Daoy (cell line): ENCODE measurements around a stretch of chr7.

DNA sequence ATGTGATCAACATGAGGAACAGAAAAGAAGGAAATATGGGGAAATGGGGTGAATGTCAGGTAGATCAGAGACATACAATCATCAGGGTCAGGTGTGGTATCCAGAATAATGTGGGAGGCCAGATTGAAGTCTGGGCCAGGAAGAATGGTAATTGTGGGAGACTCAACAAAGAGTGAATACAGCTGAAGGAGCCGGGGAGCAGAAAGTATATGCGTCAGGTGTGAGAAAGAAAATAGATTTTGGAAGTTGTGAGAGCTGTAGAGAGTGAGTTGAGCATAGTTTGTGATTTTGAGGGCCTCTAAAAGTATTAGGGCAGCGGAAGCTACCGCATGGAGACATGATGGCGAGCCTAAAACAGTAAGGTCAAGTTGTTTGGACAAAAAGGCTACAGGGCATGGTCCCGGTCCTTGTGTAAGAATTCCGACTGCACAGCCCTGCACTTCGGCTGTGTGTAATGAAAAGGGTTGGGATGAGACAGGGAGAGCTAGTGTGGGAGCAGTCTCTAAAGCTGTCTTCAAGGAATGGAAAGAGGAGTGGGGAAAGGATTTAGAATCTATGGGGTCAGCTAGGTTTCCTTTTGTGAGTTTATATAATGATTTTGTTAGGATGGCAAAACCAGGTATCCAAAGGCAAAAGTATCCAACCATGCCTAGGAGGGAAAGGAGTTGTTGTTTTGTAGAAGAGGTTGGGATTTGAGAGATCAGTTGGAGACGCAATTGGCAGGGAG lies 3.6 kb upstream of the ERVW-1 start:
- RAMPAGE, long total RNA = no peak

DNA sequence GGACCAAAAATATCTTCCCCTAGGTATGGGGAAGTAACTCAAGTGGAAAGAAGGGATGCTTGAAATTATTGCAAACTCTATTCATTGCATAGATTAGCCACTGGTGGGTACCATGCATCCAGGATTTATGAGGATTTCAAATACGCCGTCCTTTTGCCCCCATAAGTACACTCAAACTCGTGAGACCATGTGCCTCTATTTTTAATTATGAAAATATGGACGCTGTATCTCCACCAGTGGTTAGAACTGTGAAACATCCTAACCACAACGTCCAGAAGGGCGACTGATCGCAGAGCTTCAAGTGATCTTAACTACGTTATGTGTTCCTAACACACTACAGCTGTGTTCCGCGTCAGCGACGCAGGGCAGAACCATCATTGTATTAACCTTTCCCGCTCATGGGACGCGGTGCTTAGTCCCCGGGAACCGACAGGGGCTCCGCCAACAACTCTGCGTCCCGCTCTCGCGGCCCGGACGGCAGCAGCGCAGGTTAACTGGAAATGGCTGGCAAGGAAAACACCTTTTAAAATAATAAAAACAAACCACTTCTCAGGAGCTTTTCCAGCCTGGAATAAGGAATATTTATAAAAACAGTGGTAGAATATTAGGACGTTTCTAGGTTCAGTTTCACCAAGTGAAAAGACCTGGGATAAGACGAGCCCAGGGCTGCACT lies 722 bp downstream of the PEX1 start:
- RAMPAGE, long total RNA = no peak

- RAMPAGE, long total RNA = no peak
Observed at GRCh38 chr7:92557402-92557943, 28.9 kb downstream of the RBM48 start.

DNA sequence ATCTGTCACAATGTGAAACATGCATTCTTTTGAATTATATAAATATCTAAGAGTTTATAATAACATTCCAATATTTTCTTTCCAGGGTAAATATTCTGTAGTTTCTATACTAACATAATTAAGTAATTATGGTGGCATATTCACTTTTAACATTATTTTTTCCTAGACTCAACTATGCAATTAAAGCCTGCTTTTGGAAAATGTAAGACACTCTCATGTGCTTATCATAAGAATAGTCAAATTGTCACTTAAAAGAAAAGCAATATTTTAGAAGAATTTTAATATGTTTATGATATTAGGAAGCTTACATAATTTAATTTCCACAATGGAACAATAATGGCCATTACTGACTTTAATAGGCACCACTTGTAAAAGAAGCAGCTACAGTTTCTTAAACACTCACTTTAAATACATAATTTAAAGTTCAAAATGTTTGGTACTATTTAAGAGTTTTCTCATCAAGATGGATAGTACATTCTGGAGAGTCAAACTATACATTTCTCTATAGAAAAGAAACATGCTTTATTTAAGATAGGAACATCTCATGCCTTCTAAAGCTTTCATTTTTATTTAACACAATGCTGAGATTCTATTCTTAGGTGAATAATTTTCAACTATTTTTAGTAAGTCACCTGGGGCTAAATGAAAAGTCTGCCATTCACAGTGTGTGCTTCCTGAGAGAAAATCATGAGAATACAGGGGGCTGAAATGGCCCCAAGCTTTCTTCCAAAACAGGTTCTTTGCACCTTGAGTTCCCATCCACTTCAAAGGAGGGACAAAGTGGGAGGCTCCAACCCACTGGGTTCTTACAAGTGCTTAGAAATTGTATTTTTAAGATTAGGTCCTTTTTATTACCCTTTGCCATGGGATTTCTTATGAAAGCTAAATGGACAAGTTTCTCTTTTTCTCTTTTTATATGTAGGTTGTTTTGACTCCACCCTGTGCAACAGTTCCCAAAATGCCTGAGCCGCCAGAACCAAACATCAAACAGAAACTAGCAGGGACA lies 21.3 kb upstream of the FAM133B start:
- RAMPAGE, long total RNA = no peak

DNA sequence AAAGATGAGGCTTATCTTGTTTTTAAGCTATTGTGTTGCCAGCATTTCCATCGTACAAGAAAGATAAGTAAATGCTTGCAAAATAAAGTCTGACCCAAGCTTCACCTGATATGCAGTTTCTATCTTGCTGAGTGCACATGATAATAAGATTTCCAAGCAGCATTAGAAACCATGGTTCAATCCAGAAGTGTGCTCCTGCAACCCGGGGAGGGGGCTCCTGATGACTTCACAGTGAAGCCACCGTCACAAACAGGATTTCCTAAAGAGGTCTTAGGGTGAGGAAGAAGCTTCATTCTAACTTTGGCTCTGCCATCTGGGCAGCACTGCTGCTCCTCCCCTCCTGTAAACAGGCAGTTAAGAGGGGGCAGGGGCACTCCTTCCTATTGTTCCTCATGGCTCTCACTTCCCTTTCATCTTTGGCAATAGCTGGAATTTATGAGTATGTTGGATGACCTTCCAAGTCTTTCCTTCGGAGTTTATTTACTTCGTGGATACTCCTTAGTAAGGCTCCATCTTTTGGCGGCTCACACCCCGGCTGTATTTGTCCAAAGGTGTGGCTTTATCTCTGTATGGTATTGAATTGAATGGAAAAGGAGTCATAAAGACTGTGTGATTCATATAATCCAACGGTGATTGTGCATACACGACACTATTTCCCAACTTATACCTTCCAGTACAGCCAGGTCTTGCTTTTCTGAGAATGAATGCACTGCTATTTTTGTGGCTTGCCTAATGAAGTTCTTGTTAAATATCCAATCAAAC lies 55.3 kb upstream of the FAM133B start:
- RAMPAGE, long total RNA = no peak

DNA sequence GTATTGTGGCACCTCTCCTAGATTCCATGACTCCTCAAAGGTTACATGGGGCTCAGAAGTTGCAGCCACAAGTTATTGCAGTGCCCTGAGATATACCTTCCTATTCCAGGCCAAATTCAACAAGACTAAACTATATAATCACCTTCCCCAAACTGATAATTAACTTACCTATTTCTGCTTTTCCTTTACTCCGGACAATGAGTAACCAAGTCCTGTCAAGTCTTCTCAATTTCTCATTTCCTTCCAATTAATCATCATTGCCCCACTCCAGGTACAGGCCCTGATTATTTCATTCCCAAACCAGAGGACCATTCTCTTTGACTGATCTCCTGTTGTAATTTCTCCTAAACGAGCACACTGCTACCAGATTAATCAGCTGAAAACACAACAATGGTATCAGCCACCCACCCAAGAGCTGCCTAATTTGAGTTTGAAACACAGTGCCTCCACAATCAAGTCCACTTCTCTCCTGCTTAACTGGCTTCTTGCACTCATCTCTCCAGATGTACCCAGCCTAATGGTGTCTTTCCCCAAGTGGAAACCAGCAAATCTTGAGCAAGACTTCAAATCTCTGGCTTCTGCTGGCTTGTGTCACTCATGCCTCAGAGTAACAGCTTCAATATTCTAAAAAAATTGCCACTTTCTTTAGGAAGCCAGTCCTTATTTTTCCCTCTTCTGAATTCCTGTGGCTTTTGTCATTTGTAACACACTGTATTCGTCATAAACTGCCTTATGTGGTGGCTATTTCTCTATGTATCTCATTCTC lies 89.2 kb downstream of the CDK6 start:
- RAMPAGE, long total RNA = no peak

- RAMPAGE, long total RNA = no peak
Observed at GRCh38 chr7:92798621-92799463, 37.5 kb downstream of the CDK6 start.

GRCh38 chr7:92834868-92835877 lies 1.2 kb downstream of the CDK6 start:
- RAMPAGE, long total RNA = no peak

DNA sequence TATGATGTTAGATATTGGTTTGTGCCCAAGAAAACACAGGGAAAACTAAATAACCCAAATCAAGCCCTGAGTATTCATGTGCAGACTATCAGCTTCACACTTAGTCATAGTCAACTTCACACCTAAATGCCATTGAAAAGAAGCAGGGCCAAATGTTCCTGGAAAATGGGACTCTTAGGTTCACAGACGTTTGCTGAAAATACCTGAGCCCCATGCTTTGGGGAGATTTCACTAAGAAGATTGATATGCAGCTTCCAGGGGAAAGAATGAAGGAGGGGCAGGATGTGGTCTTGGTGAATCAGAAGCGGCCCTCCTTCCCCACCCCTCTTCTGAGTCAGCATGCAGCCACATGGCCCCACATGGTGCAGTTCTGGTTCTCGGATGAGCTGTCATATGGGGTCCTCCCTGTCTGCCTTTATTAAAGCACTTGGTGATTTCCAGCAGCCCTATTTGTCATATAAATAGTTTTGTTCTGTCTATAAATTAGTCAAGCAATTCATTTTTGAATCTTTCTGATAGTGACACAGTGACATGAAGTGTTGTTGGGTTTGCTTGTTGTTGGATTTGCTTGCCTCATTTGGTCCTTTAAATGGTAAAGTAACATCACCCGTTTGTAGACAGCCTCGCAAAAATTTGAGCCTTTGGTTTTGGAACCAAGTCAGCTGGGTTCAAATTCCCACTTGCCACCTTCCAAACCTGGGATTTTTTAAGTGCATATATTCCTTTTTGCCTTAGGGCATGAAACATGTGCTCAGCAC lies 68.0 kb upstream of the CDK6 start:
- RAMPAGE, long total RNA = no peak

GRCh38 chr7:93145210-93146527 lies 2.5 kb downstream of the SAMD9L start:
- RAMPAGE, long total RNA = no peak

DNA sequence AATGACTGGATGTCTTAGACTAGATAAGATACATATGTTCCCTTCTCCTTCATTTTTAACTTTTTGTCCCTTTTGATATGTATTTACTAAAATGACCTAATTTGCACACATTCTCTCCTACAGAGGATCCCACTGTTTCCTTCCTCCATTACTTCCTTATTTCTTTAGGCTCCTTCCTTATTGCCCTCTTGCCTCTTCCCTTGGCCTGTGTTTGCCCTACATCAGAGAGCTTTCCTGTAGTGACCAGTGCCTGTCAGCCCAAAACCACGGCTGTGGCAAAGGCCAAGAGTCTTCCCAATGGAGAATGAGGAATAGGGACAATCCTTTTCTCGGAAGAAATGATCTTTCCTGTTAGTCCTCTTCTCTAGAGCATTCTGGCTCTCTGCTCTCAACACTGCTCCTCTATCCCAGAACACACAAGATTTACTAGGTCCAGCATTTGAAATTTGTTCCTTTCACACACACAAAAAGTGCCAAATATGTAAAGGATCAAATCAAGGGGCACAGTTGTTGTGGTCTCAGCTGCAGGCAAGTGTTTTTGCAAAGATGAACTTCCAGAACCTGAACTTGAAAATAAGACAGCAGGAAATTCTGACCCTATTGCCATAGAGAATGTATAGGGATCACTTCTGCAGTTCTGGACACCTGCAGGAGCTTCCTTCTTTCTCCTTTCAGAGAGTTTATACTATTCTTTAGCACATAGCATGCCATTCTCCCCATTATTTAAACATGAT lies 23.2 kb downstream of the HEPACAM2 start:
- RAMPAGE, long total RNA = no peak

- RAMPAGE, long total RNA = no peak
Observed at GRCh38 chr7:93219344-93219792, 6.9 kb downstream of the HEPACAM2 start.

DNA sequence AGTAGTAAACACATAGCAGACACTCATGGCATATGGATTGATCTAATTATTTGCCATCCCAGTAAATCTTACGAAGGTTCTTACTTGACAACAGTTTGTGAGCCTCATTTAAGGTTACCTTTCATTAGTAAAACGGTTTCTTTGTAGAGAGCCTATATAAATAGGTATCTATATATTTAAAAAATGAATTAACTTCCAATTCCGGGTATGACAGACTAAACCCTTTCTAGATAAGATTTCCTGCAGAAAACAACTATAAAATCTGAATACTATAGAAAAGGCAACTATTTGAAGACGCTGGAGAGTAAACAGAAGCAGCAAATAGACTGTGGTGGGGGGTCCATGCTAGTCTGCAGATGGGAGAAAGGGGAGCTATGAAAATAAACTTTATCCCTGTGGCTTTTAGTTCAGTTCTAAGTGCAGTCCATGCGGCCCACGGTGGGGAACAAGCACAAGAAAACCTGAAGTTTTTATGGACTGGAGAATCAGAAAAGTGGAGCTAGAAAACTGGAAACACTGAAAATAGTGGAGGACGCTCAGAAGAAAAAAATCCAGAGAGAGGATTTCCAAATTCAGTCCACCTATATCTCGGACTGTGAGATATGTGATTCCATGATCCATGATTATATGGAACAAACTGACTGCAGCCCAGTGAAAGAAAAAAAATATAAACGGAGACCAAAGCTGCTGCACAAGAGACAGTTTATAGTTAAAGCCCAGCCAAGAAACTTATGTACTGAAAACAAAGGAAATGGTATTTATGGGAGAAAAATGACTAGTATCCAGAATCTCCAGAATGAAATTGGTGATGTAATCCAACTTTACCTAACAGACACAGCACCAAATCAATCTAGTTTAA lies 96.3 kb downstream of the VPS50 start:
- RAMPAGE, long total RNA = no peak

- RAMPAGE, long total RNA = no peak
Observed at GRCh38 chr7:93642048-93642443, 67.5 kb upstream of the CALCR start.

GRCh38 chr7:94347870-94348556 lies 46.7 kb upstream of the COL1A2 start:
- RAMPAGE, long total RNA = no peak

GRCh38 chr7:94375030-94375526 lies 19.6 kb upstream of the COL1A2 start:
- RAMPAGE, long total RNA = no peak

GRCh38 chr7:94426848-94428050 lies 32.6 kb downstream of the COL1A2 start:
- RAMPAGE, long total RNA = no peak

- RAMPAGE, long total RNA = no peak
Observed at GRCh38 chr7:95071352-95071779, 164.0 kb downstream of the PPP1R9A start.

- RAMPAGE, long total RNA = no peak
Observed at GRCh38 chr7:95323378-95323755, 965 bp downstream of the PON1 start.

- RAMPAGE, long total RNA = no peak
Observed at GRCh38 chr7:95440266-95440812, 5.5 kb upstream of the PON2 start.